ENCODE results near the genes ZNF433, ZNF44, ZNF442 and CALR.

DNA sequence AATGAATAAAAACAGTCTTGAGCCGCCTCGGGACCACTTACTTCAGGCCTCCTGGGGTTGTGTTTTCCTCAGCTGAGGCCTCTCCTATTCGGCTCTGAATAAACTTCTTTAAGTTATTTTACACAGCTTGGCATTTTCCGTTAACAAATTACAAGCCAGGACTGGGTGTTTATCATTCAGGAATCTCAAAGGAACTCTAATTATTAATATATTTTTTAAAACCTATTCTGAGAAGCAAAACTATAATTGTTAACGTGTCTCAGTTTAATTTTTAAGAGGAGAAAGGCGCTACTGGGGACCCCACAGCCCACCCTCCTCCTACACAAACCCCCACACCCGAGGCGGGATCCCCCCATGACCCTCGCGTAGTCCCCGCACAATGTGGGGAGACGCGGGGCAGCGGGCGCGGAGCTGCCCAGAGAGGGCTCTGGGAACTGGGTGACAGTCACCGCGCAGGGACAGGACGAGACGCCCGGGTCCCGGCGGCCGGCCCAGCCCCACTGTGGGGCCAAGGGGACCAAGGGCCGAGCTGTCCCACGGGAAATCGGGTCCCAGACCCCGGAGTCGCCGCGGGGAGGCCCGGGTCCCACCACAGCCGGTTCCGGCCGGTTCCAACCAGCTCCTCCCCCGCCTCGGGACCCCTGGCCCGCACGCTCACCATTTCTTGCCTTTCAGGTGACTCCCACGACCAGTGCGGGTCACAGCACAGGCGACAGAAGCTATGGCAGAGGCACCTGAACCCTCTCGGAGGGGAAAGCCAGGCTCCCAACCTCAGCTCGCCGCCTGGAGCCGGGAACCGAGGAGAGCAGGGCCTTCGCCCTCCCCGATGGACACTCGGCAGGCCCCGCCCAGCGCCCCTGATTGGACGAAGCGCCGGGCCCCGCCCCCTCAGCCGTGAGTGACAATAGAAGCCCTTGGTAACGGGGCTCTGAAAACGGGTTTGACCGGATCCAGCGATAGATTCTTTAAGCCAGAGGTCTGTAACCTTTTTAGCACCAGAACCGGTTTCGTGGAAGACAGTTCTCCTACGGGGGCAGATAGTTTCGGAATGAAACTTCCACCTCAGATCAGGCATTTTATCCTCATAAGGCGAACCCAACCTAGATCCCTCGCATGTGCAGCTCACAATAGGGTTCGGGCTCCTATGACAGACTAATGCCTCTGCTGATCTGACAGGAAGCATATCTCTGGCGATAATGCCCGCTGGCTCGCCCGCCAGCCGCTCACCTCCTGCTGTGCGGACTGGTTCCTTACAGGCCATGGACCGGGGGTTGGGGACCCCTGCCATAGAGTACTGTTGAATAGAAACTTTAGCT is at the start of gene ZNF433:
Gene ZNF433 (minus strand): TSS at position 801 of the 1,316 bp plus-strand sequence.
- RAMPAGE, long total RNA, result start-site peak on the minus strand centred at position 812 of the sequence, 57 bp wide, 226 and 411 reads in 2 replicates
- RRBS, result 2% methylated on average over 20 of the region's 75 CpGs

DNA sequence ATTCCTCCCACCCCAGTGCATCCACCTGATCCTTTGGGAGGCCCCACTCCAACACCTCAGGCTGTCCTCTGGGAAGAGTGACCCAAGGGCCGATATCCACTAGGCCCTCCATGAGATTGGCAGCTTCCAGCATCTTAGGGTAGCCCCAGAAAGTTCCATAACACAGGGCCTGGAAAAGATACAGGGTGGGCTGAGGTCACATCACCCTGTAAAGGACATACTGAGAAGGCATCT is 1.6 kb downstream of the ZNF44 start:
- RAMPAGE, long total RNA, result no peak
- RRBS, result no CpG with 5 or more reads among the region's 1 CpG

- RAMPAGE, long total RNA, result no peak
- RRBS, result 3% methylated on average over 20 of the region's 68 CpGs
These were observed at the start of gene ZNF44 for GRCh38 chr19:12294276-12295334. Gene ZNF44, minus strand, starts transcription at chr19:12294883.

DNA sequence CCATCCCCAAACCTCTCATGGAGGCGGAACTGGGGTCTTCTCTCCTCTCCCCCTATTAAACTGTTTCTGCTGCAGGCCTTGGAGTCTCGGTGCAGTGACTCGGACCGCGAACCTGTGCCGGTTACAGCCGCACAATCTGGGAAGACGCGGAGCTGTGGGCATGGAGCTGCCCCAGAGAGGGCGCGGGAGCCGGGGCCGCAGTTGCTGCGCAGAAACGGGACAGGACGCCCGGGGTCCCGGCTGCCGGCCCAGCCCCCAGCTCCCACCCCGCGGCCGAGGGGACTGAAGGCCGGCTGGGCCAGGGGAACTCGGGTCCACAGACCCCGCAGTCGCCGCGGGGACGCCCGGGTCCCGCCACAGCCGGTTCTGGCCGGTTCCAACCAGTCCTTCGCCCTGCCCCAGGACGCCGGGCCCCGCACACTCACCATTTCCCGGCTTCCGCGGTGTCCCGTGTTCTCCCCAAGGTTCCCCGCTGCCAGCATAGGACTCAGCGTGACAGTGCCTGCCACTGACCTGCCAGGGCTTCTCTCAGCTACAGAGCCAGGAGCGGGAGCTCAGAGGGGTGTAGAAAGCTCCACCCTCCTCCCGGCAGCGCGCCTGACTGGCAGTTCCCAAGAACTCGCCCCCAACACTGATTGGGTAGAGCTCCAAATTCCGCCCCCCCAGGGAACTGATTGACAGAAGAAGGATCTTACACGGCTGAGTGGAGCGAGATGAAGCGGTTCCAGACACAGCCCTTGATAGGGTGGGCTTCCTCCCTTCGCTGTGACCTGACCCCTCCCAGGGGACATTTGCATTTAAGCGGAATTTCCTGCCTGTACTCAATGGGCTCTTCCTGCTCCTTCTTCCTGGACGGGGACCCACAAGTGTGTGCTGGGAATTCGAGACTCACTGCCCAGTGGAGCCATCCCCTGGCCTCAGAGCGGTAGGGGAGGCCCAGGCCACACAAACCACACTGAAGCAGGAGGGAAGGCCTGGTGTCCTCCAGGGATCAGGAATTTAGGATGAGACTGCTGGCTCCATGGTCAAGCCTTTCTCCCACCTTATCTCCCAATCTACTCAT is at the start of gene ZNF442:
Gene ZNF442 (minus strand): TSS at position 576 of the 1,063 bp plus-strand sequence.
- RAMPAGE, long total RNA, result no peak
- RRBS, result 5% methylated on average over 18 of the region's 57 CpGs

DNA sequence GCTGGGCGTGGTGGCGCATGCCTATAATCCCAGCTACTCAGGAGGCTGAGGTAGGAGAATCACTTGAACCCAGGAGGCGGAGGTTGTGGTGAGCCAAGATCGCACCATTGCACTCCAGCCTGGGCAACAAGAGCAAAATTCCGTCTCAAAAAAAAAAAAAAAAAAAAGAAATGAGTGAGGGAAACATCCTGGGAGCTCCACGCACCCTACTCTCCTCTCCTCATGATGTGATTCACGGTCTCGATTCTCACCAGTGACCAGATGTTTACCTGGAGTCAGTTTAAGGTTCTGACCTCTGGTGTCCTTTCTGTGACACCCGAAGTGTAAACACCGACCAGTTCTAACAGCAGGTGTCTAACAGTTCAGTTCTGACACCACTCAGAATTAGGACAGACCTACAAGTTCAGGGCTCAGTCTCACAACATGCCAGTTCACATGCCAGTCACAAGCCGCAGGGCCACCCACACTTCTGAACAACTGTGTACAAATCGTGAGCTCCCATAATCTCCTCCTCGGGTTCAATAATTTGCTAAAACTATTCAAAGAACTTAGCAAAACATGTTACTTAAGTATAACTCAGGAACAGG is 6.1 kb downstream of the ZNF564 start:
- RAMPAGE, long total RNA, result no peak
- RRBS, result no CpG with 5 or more reads among the region's 13 CpGs

- RAMPAGE, long total RNA, result no peak
- RRBS, result no CpG with 5 or more reads among the region's 19 CpGs
These were observed 12.7 kb upstream of the ZNF564 start for GRCh38 chr19:12563899-12564550.

- RAMPAGE, long total RNA, result no peak
- RRBS, result no CpG with 5 or more reads among the region's 10 CpGs
These were observed 14.5 kb downstream of the MAN2B1 start for GRCh38 chr19:12651952-12652476.

- RAMPAGE, long total RNA, result no peak
- RRBS, result no CpG with 5 or more reads among the region's 6 CpGs
These were observed 3.0 kb upstream of the FBXW9 start for GRCh38 chr19:12699350-12700003.

DNA sequence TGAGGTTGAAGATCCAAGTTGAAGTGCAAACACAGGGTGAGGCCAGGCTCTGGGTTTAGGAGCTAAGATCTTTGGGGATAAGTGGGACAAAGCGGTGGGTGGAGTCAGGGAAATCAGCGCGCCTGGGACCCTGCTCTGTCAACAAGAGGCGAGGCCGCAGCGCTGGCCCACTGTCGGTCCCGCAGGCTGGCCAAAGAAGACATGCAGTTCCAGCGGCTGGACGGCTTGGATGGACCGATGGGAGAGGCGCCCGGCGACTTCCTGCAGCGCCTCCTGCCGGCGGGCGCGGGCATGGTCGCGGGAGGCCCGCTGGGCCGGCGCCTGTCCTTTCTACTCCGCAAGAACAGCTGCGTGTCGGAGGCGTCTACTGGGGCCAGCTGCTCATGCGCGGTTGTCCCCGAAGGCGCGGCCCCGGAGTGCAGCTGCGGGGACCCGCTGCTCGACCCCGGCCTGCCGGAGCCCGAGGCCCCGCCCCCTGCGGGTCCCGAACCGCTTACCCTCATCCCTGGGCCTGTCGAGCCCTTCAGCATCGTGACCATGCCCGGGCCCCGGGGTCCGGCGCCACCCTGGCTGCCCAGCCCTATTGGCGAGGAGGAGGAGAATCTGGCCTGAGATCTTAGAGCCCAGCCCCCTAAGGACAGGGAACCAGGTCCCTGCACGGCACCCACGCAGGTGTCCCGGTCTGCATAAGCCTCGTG is 6.0 kb downstream of the BEST2 start:
- RAMPAGE, long total RNA, result no peak
- RRBS, result 2% methylated on average over 24 of the region's 55 CpGs

DNA sequence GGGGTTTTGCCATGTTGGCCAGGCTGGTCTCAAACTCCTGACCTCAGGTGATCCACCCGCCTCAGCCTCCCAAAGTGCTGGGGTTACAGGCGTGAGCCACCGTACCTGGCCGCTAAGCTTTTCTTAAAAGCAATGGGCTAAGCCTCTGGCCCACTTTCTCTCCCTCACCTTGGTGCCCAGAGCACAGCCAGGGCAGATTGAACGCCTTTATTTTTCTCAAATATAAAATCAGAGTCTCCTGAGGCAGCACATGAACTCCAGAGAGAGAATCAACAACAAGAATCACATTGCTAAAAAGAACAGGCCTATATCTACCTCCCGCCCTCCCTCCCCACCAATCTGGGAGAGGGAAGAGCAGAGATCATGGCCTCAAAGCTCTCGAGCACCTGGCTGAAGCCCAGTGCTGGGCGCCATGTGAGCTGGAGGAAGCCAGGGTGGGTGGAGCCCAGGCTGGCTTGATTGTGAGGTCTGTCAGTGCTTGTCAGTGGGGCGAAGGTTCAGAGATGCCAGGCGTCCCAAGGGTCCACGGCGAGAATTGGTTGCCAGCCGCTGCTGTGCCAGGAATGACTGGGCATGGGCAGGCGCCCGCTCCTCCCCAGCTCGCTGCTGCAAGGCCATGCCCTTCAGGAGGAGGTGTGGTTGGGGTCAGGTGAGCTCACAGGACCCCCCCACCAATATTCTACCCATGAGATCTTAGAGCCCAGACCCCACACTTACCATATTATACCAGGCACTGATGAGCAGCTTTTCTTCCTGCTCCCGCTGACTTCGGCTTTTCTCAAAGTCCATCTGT is 11.4 kb downstream of the BEST2 start:
- RAMPAGE, long total RNA, result no peak
- RRBS, result no CpG with 5 or more reads among the region's 18 CpGs

DNA sequence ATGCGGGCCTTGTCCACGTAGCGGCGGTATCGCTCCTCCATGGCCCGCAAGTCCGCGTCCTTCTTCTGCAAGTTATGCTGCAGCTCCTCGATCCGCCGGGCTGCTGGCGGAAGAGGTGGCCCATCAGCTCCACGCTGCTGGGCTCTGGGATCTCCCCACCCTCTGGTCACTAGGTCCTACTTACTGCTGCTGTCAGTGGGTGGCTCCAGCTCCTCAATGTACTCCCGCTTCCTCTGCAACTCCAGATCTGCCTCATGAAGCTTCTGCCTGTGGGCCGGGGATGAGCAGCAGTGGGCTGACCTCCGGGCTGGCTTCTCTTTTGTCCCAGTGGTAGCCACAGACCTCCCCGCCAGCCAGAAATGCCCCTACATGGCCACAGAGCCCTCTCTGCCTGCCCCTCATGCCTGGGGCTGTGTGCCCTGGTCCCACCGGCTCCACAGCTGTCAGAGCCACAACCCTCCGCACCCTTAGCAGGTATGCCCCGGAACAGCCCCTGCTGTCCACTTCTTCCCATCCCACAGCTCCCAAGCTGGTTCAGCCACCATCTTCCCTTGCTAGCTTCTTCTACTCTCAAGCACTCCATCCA is 10.4 kb downstream of the HOOK2 start:
- RAMPAGE, long total RNA, result no peak
- RRBS, result 96% methylated on average over 3 of the region's 20 CpGs

- RAMPAGE, long total RNA, result no peak
- RRBS, result no CpG with 5 or more reads among the region's 2 CpGs
These were observed 3.3 kb upstream of the JUNB start for GRCh38 chr19:12787992-12788294.

- RAMPAGE, long total RNA, result no peak
- RRBS, result no CpG with 5 or more reads among the region's 38 CpGs
These were observed 3.0 kb downstream of the MAST1 start for GRCh38 chr19:12841053-12841967.

DNA sequence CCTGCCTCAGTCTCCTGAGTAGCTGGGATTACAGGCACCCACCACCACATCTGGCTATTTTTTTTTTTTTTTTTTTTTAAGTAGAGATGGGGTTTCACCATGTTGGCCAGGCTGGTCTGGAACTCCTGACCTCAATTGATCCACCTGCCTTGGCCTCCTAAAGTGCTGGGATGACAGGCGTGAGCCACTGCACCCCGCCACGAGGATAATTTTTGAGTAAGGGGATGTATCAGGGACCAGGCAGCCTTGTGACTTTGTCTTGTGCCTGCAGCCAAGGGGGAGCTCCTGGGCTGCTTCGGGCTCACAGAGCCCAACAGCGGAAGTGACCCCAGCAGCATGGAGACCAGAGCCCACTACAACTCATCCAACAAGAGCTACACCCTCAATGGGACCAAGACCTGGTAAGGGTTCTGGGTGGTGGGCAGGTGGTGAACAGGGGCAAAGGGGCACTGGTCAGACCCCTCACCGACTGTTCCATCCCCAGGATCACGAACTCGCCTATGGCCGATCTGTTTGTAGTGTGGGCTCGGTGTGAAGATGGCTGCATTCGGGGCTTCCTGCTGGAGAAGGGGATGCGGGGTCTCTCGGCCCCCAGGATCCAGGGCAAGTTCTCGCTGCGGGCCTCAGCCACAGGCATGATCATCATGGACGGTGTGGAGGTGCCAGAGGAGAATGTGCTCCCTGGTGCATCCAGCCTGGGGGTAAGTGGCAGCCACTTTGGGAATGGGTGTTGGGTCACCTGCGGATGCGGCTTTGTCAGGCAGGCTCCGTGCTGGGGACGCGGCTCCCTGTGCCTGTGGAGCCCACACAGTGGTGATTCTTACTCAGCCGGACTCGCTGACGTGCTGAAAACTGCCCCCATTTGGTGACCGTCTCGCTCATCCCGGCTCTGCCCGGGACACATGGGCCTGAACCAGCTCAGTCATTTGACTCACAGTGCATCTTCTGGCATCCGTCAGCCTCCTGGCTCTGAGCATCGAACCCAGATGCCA is 5.1 kb downstream of the GCDH start:
- RAMPAGE, long total RNA, result no peak
- RRBS, result 95% methylated on average over 6 of the region's 30 CpGs

- RAMPAGE, long total RNA, result start-site peak on the plus strand at chr19:12938608-12938674, 2,341 and 3,229 reads in 2 replicates
- RRBS, result under 1% methylated on average over 8 of the region's 45 CpGs
These were observed at the start of gene CALR for GRCh38 chr19:12938548-12938923. Gene CALR, plus strand, starts transcription at chr19:12938609.

- RAMPAGE, long total RNA, result no peak
- RRBS, result no CpG with 5 or more reads among the region's 8 CpGs
These were observed 2.4 kb downstream of the CALR start for GRCh38 chr19:12940716-12941310.

GRCh38 chr19:12946779-12947699 is 1.4 kb downstream of the RAD23A start:
- RAMPAGE, long total RNA, result no peak
- RRBS, result no CpG with 5 or more reads among the region's 14 CpGs

DNA sequence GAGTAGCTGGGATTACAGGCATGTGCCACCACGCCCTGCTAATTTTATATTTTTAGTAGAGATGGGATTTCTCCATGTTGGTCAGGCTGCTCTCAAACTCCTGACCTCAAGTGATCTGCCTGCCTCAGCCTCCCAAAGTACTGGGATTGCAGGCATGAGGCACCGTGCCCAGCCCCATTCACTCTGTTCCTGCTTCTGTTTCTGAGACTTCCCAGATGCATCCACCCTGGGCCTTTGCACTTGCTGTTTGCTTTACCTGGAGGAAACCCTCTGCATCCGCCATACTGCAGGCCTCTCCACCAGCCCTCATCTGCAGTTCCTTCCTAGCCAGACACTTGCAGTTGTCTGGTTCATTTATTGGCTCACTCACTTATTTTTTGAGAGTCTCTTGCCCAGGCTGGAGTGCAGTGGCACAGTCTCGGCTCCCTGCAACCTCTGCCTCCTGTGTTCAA is 5.4 kb downstream of the GADD45GIP1 start:
- RAMPAGE, long total RNA, result no peak
- RRBS, result no CpG with 5 or more reads among the region's 4 CpGs

DNA sequence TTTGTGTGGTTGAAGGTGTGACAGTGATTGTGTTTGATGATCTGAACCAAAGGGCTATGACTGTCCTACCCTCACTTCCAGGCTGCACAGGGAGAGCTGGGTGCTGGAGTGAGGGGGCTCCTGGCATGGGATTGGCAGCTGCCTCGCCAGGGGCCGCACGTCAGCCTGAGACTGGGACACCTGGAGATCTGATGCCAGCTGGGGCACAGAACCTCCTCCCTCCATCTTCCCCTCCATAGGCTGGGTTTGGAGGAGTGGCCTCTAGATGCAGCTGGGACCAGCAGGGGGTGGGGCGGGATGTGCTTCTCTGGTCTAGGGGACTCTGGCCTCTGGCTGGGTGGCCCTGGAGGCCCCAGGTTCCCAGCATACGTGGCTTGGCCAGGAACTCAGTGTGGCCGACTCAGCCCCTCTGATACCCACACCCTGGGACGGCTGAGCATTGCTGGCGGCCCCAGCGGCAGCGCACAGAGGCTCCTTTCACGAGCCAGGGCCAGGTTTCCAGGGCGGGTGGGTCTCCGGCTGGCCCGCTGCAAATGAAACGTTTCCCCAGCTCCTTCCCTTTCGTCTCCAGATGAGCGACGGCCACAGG is 9.5 kb upstream of the NFIX start:
- RAMPAGE, long total RNA, result no peak
- RRBS, result no CpG with 5 or more reads among the region's 18 CpGs

DNA sequence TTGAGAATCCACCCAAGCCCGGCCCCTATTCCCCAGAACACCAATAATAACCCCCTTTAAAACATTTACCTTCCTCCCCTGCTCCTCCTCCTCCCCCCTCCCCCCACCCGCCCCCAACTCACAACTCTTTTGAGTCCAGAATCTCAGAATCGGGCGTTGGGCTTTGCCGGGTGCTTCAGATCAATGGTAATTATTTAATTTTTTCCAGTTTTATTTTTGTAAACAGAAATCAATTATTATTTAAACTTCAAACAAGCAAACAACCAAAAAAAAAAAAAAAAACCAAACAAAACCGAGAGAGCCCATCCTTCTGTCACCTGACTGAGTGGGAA is 28.5 kb downstream of the NFIX start:
- RAMPAGE, long total RNA, result no peak
- RRBS, result no CpG with 5 or more reads among the region's 6 CpGs